Bronchus (tissue), 1 donor: ENCODE results near the genes GGTLC1 and ZNF337.

- PRO-cap = no peak
Observed at GRCh38 chr20:23602164-23602554, 3.6 kb downstream of the CST9 start.

GRCh38 chr20:23626302-23626639, 11.5 kb downstream of the CST3 start:
- PRO-cap = no peak

DNA sequence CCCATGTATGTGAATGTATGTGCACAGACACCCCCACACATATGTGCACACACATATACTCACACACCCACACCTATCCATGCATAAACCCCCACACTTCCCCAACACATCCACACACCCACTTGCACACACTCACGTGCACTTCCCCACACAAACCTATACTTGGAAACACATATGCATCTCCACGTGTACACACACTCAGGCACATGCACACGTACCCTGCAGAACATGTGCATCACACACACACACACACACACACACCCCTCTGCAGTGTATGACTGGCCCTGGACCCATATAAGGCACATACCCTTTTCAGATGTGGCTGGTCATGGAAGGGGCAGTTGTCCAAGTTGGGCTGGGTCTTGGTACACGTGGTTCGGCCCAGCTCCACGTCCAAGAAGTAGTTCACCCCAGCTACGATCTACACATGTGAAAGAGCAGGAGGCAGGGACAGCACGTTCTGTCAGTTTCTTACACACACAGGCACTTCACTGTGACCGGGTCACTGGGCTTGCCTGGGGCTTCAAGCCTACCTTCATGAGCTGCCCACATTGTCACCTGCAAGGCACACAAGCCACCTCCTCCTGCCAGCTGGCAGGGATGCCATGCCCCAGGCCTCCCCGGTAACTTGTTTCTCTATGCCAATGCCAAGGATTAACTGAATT, 2.7 kb downstream of the CST3 start:
- PRO-cap = no peak

GRCh38 chr20:23988567-23988888, at the start of gene GGTLC1:
GGTLC1 (minus strand) TSS chr20:23988779.
- PRO-cap = unidirectional peak, plus-strand start at chr20:23988714

DNA sequence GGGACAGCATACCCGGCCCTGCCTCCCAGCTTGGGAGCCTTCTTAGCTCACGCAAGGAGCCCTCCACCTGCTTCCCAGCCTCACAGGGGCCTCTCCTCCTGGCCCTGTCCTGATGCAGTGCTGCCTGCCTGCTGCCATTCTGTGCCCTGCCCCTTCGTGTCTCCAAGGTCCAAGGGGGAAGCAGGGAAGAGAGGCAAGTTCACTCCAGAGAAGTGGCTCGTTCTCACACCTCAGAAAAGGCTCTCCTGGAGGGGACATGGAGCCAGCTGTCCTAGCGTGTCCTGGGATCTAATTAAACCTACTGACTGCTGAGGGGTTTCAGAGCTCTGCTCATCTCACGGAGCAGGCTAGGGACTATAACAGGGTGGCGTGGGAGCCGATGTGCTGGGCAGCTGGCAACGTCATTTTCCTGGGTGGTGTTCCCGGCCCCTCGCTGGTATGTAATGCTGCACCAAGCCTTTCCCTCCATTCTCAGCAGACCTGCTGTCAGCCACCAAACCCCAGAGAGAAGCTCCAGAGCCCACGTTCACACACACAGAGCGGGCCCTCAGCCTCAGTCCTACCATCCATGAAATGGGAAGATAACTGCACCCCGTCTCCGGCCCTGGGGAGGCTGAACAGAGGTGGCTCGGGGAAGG, 1.7 kb downstream of the CST7 start:
- PRO-cap = no peak

- PRO-cap = no peak
Observed at GRCh38 chr20:24988437-24988944, 4.1 kb downstream of the APMAP start.

GRCh38 chr20:24988945-24989582, 3.5 kb downstream of the APMAP start:
- PRO-cap = no peak

GRCh38 chr20:24991814-24992547, 570 bp downstream of the APMAP start:
- PRO-cap = unidirectional peak, plus-strand start at chr20:24992290

DNA sequence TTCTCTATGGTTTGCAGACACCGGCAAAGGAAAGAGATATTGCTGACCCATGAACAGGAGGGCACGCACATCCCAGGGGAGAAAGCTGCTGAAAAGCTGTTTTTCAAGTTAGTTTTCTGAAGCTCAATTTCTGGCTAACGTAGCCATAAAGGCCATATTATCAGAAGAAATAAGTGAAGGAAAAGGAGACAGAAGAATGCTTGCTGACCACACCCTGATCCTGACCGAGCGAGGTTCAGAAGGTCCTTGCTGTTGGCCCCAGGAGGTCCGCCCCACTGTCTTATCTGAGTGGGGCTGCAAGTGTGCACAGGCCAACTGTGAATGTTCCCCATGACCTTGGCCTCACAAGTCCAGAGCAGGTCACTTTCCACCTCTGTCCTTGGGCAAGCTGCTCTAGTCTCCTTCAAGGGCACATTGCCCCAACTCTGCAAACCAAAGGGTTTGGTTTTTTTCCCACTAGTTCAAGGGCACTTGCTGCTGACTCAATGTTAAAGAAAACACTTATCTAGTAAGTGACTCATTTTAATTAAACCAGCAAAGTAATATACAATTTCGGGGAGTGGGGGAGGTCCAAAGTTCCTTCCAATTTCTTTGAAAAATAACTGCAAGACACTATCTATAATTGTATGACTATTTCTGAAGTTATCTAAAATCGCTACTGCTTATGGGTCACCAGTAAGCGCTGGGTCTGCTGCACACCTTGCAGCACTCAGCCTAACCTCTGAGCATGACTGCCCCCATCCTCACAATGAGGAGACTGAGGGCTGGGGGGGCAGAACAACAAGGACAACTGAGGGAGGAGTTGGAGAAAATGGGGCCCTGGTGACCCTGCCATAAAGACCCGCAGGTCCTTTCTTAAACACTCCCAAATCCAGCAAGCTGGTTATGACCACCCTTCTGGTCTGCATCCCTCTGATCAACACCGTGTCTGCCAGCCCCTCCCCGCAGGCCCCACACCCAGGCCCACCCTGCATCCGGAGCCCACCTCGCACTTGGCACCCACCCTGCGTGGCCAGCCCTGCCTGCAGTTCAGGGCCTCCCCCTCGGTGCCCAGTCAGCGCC, 1.7 kb downstream of the ACSS1 start:
- PRO-cap = unidirectional peak, minus-strand start at position 421 of the sequence

- PRO-cap = bidirectional peak, plus-strand start at chr20:25148888, minus-strand start at chr20:25148790
Observed at GRCh38 chr20:25148395-25149207, 46.9 kb upstream of the ENTPD6 start.

GRCh38 chr20:25223008-25223812, 24.7 kb upstream of the PYGB start:
- PRO-cap = no peak

- PRO-cap = no peak
Observed at GRCh38 chr20:25226852-25227489, 20.9 kb upstream of the PYGB start.

GRCh38 chr20:25319047-25319655, 71.3 kb downstream of the PYGB start:
- PRO-cap = no peak

- PRO-cap = no peak
Observed at GRCh38 chr20:25360873-25361418, 29.7 kb downstream of the ABHD12 start.

- PRO-cap = no peak
Observed at GRCh38 chr20:25380916-25381296, 9.7 kb downstream of the ABHD12 start.

- PRO-cap = bidirectional peak, plus-strand start at chr20:25623219, minus-strand start at chr20:25623214
Observed at GRCh38 chr20:25622965-25623366, 848 bp downstream of the NANP start.

GRCh38 chr20:25696418-25697255, at the start of gene ZNF337:
ZNF337 (minus strand) TSS chr20:25696853.
- PRO-cap = bidirectional peak, plus-strand start at chr20:25696623, minus-strand start at chr20:25696537; bidirectional peak, plus-strand start at chr20:25697067, minus-strand start at chr20:25696853

DNA sequence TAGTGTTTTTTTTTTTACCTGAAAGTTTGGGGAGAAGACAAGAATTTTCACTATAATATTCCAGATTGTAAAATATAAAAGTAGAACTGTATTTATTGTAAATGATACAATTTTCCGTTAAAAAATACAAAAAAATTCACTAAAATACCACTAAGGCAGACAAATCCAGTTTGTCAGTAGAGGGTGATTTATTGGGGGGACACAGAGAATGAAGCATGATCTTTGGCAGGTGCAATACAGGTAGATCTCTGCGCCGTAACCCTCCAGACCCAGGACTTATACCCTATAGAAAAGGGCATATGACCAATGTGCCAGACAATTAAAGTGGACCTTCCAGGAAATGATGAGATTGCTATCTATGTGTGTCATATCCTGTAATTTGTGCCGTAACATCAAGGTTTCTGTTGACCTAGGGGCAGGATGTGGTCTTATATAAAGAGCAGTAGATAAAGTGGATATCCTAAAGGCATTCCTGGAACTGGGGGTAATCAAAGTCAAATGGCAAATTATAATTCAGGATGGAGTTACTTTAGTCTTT, 42.9 kb upstream of the ZNF337 start:
- PRO-cap = no peak

- PRO-cap = no peak
Observed at GRCh38 chr20:25865472-25866352, 169.1 kb upstream of the ZNF337 start.

- PRO-cap = no peak
Observed at GRCh38 chr20:30514270-30514702, 743.2 kb upstream of the DEFB115 start.